Neutrophil (primary cell): ENCODE measurements around the gene FIGNL1.

- PRO-cap, result no peak
These were observed 48.6 kb downstream of the IKZF1 start for GRCh38 chr7:50353035-50353631.

DNA sequence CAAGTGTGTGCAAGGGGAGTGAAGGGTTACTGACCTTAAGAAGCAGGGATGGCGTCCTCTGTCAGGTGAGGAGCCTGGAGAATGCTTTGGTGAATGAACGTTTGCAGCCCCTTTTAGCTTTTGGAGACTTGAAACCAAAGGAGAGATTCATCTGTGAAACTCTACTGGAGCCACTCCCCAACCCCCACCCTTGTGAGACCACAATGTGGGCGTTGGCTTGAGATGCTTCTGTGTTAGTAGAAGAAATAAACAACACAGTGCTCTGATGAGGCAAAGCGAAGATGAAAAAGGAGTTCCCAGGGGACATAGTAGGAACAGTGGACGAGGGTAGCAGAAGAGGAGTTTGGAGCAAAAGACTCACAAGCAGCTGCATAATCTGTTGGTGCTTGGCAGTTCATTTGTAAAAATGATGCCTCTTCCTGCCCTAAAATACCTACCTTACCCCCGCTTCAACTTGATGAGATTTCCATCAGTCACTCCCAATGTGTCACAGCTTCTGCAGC, 56.3 kb downstream of the FIGNL1 start:
- PRO-cap, result no peak

DNA sequence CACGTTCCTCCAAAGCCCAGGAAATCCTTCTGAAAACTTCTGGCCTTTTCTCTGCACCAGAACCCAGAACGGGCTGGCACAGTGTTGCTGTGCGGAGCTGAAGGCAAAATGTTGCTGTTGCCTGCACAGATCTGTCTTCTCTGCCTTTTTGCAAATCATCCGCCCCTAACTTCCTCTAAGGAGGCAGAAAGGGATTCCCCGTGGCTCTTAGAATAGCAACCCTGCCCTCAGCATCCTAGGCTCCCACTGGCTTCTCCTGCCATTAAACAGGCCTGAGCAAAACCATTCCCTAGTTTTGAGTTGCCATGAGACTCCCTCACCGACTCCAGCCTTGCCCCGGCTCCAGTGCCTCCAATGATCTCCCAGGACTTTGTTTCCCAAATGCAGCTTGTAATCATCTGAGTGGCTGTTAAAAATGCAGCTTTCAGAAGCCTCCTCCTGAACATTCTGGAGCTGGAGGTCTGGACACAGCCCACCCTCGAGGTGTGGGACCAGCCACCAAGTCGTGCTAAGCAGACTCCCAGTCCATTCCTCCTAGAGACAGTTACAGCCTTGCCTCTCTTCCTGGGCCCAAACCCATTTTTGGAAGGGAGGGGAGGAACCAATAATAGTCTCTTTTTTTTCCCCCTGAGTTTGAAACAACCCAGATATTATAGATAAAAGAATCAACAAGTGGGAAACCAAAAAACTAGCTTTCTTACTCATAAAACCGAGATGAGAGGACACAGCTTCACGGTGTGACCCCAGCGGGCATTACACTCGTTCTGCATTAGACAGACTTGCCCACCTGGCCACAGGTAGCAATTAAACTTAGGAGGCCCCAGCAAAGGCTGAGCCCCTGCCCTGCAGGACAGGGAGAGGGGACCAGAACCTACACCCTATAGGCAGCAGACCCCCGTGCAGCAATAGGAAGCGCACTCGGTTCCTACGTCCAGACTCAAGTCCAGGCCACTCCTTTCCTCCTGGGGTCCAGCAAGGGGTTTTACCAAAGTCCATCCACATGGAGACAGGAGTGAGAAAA, 44.5 kb downstream of the FIGNL1 start:
- PRO-cap, result no peak

DNA sequence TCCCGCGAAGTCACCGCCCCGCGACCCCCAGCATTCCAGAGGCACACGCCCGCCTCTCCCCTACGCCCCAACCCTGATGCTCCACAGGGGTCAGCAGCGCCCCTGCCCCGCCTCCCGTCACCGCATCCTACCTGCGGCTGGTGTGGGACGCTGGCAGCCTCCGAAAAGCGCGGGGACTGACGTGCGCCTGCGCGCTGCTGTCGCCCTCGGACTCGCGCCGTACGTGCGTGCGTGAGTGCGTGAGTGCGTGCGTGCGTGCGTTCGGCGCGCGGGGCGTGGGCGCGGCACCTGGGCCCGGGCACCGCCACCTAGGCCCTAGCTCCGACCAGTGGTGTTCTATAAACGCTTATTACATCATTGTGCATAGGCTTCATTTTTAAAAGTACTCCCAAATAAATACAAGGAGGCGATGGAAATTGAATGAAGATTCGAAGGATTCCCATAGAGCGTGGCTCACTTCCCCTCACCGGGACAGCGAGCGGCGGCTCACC, at the start of gene FIGNL1:
Gene FIGNL1, minus strand, starts transcription at position 181 of the 491 bp plus-strand sequence.
- PRO-cap, result no peak

GRCh38 chr7:50534748-50535298, 30.4 kb downstream of the DDC start:
- PRO-cap, result no peak

DNA sequence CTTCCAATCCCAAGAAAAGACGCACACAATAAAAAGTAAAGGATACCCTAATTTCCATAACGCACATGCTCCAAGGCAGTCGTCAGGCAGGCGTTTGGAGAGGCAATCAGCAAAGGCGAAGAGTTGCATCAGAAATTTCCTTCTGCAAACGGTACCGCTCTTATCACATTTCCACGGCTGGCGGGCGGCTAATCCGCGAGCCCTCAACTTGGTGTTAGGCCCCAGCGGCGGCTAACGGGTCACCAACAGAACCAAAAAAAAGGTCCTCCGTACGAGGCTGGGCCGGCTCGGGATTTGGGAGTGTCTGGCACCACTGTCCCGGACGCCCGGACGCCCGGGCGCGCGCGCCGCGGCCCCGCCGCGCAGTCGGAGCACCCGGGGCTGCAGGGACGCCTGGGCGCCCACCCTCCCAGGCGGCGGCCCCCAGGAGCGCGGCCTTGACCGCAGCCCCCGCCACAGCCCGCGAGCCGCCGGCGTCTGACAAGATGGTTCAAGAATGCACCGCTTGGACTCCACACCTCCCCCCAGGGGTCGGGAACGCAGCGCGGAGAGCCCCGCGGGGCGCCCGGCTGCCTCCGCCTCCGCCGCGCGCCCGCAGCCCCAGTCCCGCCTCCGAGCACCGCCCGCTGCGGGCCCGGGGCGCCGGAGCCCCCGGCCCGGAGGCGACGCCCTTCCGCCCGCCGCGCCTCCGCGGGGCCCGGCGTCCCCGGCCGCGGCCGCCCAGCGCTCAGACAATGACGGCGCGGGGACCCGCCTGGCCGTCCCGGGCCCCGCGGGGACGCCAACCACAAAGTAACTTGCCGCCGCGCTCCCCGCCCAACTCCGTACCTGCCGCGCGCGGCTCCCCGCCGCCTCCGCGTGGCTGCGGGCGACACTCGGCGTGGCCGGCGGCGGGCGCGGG, 9.9 kb upstream of the GRB10 start:
- PRO-cap, result no peak

DNA sequence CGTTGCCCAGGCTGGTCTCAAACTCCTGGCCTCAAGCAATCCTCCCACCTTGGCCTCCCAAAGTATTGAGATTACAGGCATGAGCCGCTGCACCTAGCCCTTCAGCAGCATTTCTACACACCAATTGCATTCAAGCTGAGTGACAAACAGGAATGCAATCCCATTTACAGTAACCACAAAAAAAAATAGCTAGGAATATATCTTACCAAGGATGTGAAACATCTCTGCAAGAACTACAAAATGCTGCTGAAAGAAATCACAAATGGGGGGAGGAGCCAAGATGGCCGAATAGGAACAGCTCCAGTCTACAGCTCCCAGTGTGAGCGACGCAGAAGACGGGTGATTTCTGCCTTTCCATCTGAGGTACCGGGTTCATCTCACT, 115.9 kb upstream of the GRB10 start:
- PRO-cap, result no peak

DNA sequence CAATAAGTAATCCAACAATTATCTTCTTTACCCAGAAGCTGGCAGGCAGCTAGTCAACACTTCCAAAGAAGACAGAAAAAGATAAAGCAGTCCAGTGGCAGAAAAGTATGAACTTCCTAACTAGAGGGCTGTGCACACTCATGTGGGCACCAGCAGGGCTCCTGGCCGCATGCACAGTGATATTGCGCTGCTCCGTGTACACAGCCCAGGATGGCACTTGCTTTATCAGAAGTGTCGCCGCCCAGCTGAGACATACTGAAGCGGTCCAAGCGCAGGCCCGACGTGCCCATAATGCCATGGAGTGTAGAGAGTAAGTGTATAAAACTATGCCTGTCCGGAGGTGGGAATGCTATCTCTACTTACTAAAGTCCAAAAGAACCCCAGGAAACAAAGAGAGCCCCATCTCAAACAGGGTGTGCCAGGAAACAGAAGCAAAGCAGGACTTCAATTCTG, 234.5 kb downstream of the COBL start:
- PRO-cap, result no peak

DNA sequence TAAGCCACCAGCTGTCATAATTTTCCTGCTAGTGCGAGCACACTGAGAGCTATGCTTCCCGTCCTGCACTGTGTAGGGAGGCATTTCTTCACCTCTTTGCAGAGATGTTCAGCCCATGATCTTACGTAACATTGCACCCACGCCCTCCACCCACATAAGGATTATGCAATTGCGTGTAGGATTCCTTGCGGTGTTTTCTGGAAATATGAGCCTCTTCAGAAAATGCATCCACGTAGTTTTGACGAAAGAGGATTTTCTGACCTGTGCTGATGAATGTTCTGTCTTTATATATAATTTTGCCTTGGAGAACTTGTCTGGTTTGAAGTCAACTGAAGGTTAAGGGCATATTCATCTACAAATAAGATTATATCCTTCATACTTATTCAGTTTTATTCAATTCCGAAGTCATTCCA, 8.0 kb upstream of the COBL start:
- PRO-cap, result no peak

DNA sequence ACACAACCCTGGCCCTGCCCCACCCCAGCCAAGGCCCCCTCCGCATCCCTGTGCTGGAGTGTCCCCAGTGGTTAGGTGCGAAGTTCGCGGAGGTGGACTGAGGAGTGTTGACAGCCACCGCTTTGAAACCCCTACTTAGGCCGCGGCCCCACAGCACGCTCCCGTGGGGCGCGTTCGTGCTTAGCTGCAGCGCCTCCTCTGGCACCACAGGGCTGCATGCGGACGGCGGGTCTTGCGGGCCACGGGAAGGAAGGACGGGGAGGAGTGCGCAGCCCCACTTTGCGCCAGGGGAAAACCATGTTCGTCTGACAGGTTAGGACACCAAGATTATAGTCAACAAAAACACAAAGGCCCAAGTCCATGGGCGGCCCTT, 761.2 kb upstream of the POM121L12 start:
- PRO-cap, result no peak

- PRO-cap, result no peak
These were observed 78.9 kb upstream of the POM121L12 start for GRCh38 chr7:52956461-52957054.

DNA sequence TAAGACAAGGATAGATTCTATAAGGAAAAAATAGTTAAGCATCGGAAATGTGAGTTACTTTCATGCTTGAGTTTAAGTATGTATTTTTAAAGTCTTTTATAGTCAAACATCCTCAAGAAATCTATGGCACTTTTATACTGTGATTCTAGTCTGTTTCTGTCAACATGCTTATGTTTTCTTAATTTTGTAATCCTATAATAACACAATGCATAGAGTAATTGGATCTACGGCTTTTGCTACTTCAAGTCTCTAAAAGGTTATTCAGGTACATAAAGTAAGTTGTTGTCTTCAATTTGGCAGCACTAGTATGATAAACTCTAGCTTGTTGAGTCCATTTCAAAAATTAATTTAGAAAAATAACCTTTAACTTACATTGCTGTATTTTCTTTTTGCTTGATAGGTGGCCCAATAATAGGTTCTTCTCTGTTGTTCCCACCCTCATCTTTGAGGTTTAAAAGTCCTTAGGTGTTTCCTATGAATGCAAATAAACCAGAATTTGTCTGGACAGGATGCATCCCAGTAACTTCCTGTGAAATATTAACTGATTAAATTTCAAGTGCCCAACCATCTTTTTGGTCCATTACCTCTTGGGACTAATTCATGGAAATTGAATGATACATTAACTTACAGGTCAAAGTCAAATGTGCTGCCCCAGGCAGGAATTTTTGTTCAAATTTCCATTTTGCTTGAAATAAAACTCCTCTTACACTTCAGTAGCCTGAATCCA, 383.2 kb downstream of the POM121L12 start:
- PRO-cap, result no peak

GRCh38 chr7:53811784-53812160, 730.4 kb upstream of the VSTM2A start:
- PRO-cap, result no peak

DNA sequence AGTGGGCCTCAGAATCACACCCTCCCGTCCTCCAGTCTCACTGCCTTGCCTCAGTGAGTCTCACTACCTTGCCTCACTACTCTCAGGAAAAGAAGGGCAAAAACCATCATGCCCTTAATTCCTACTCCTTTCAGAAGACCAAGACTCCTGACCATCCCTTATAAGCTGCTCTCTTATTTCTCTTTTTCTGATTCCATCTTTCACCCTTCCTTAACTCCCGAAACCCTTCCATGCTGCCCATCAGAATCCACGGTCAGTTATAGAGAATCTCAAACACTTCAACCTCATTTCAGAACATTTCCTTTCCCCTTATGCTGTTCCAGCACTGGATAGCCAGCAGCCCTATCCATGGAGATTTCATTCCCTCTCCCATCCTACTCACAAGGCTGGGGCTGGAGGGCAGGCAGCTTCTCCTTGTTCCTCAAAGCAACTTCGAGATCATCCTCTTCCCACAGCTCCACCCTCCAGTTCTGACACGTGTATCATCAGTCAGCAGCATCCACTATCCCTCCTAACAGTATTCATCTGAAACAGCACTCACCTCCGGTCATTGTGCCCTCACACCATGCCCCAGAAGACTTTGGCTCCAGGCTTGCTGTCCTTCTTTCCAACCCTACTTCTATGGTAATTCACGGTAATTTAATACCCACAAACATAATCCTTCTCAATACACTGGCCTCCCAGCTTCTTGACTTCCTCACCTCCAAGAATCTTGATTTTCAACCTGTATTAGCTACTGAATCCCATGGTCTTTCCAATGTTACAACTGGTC, 12.8 kb downstream of the SEC61G start:
- PRO-cap, result no peak

DNA sequence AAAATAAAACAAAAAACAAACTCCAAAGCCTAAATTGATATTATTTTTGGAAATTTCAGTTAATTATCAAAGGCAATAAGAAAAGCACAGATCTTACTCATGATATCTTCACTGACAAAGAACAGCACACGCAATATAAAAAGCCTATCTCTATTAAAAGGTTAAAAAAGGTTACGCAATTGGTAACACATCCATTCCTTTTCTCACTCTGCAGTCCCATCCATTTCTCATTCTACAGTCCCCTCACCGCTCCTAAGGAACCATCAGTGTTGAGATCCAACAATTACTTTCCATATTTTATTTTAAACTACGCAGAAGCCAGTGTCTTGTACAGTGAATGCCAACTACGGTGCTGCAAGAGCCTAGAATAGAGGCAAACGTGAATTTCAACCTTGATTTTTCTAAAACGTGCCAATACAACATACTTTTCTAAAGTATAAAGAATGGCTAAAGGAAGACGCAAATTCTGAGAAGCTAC, 1.2 kb downstream of the SEC61G start:
- PRO-cap, result no peak

- PRO-cap, result no peak
These were observed 46.9 kb downstream of the EGFR start for GRCh38 chr7:55065449-55066325.

DNA sequence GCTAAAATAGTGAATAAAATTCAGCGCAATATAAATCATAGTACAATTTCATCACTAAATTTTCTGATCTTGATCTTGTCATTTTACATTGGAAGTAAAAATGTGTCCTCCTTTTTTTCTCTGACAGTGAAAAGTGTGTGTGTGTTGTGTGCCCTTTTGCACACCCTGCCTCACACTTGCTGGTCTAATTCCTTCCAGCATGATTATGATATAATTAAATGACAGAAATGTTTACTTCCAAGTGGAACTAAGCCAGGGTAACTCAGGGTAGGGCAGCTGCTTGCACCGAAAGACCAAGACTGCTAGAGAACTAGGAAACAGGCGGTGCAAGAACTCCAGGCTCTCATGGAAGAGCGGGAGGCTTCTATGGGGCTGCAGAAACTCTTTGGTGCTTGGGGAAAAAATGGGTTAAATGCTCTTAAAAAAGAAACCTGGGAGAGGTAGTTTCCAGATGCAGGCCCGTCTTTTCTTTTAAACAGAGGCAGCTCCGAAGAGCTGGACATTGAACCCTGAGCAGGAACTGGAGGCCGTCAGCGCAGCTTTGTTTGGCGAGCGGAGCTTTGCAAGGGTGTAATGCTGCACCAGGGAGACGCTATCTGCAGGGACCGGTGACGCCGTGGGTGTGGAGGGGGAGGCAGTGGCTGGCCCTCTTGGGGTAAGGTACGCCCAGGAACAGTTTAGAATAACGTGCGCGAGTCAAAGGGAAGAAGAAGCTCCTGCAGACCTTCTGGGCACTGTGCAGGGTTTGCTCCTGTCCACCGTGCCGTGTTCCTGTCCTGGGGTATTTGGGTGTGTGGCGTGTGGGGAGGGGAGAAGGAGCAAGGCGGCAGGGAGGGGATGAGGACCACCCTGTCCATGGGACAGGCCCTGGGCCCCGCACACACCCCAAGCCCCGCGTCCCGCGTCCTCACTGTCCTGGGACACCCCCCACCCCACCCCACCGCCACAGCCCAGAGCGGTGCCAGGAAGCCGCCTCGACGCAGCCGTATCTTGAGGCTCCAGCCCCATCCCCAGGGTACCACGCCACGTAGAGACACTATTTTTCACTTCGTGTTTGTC, 58.9 kb downstream of the EGFR start:
- PRO-cap, result no peak

DNA sequence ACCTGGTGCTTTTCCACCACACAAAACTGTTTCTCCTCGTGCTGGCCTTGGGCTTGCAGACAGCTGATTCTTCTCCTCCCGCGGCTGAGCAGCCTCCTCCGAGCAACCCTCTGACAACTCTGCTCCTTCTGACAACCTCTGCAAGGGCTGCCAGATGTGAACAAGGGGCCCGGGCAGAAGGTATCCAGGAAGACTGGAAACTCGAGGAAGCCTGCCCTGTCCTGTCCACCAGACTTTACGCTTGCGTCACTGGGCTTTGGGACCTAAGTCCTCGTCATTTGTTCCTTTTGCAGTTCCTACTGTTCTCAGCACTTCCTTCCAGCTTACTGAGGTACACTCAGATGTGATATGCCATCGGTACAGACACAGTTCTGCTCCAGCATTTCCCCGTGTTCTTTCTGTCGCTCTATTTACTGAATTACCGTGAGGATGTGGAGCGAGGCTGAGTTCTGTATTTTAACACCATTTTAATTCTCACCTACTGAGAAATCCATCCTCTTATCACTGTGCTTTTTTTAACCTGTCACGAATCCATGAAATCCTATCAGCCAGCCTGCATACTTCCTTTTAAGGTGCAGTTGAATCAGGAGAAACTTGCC, 82.3 kb downstream of the EGFR start:
- PRO-cap, result no peak

DNA sequence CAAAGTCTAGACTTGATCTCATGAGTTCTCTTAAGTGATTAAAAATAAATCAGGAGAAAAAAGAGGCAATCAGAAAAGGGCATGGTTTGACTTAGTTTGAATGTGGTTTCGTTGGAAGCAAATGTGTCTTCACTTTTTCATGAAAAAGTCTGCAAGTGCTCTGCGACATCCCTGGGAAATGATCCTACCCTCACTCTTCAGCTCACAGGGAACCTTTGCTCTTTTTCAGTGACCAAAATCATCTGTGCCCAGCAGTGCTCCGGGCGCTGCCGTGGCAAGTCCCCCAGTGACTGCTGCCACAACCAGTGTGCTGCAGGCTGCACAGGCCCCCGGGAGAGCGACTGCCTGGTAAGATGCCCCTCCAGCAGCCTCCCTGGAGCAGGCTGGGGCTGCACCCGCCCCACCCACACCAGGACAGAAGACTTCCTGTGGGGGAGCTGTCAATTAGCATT, 133.5 kb downstream of the EGFR start:
- PRO-cap, result no peak

DNA sequence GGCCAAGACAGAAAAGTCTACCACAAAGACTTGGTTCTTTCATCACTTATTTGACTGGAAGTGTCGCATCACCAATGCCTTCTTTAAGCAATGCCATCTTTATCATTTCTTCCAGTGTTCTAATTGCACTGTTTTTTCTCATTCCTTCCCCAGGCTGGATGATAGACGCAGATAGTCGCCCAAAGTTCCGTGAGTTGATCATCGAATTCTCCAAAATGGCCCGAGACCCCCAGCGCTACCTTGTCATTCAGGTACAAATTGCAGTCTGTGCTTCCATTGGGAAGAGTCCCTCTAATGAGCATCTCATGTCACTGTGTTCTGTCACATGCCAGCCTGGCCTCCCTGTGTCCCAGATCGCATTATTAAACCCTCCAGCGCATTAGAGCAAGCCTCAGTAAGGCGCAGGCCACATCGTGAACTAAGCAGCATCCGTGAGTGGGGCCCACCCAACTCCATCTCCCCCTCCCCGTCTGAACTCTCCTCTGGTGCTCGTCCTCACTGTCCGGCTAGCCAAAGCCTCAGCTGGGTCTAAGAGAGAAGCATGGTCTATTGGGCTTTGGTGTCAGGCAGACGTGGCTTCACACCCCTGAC, 164.9 kb upstream of the LANCL2 start:
- PRO-cap, result no peak